ENCODE measurements around the gene APOA1.

GRCh38 chr11:115396562-115396903 lies 107.7 kb downstream of the CADM1 start:
- PRO-cap, result no peak
- RRBS, result no CpG with 5 or more reads among the region's 1 CpG

- PRO-cap, result no peak
- RRBS, result no CpG with 5 or more reads among the region's 16 CpGs
These were observed 3.4 kb downstream of the CADM1 start for GRCh38 chr11:115500539-115501579.

GRCh38 chr11:115658869-115660134 lies 155.1 kb upstream of the CADM1 start:
- PRO-cap, result unidirectional peak, minus-strand start at chr11:115659767
- RRBS, result 5% methylated on average over 19 of the region's 63 CpGs

DNA sequence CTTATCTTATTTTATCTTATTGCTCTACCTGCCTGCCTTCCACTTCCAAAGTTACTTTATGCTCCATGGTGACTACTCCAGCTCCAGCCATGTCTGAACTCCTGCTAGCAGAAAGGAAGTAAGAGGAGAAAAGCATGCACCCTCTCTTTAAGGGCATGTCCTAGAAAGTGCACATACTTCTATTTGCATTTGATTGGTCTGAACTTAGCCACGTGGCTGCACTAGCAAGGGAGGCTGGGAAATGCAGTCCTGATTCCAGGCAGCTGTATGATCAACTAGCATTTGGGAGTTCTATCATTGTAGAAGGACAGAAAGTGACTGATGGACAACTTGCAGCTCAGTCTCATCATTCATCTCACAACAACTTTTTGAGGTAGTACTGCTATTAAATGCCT lies 515.7 kb downstream of the BUD13 start:
- PRO-cap, result no peak
- RRBS, result no CpG with 5 or more reads among the region's 1 CpG

- PRO-cap, result no peak
- RRBS, result no CpG with 5 or more reads among the region's 8 CpGs
These were observed 6.0 kb upstream of the BUD13 start for GRCh38 chr11:116778798-116779214.

- PRO-cap, result no peak
- RRBS, result no CpG with 5 or more reads among the region's 33 CpGs
These were observed 1.9 kb downstream of the APOA4 start for GRCh38 chr11:116821239-116821645.

GRCh38 chr11:116836873-116838291 lies at the start of gene APOA1:
Gene APOA1, minus strand, starts transcription at chr11:116837622.
- PRO-cap, result unidirectional peak, minus-strand start at chr11:116837622
- RRBS, result 60% methylated on average over 4 of the region's 30 CpGs

- PRO-cap, result no peak
- RRBS, result no CpG with 5 or more reads among the region's 7 CpGs
These were observed 89.8 kb upstream of the APOA1 start for GRCh38 chr11:116927014-116927761.

DNA sequence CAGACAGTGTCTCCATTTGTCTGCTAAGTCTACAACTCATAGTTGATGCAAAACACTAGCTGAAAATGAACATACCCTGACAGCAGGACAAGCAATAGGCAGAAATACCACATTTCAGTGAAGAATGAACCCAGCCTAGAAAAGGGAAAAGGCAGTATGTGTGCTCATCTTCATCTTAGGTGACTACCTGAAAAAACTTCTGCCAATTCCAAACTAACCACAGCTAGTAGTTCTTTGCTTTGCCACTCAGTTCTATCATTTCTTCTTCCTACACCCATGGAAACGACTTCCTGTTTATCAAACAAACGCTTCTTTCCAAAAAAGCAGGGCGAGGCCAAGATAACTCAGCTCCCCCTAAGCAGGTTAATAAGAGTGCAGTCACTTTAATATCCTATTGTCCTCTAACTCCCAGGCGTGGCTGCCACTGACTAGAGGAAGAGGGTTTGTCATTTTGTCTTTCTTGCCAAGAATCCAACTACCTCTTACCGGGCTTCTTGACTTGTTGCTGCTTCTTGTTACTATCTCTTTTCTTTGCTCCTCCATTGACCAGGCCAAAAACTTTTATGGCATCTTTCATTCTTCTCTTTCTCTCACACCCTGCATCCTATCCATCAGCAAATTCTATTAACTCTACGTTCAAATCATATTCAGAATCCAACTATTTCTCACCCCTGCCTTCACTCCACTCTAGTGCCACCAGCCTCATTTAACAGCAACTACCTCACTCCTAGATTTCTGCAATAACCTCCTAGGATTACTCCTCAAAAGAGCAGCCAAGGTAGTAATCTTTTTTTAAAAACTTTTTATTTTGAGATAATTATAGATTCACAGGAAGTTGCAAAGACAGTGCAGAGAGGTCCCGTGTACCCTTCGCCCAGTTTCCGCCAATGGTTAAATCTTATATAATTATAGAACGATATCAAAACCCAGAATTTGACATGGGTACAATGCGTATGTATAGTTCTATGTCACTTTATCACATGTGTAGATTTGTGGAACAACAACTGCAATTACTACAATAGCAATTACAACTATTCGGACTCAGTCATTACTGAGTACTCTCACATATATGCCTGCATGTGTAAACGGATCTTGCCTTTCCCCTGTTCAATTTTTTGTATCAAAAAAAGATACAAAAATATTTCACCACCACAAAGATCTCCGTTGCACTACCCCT lies 94.4 kb upstream of the APOA1 start:
- PRO-cap, result no peak
- RRBS, result no CpG with 5 or more reads among the region's 14 CpGs

- PRO-cap, result no peak
- RRBS, result no CpG with 5 or more reads among the region's 6 CpGs
These were observed 95.3 kb downstream of the SIK3 start for GRCh38 chr11:117002811-117003543.

- PRO-cap, result no peak
- RRBS, result no CpG with 5 or more reads among the region's 4 CpGs
These were observed 48.8 kb downstream of the SIK3 start for GRCh38 chr11:117049511-117049812.

DNA sequence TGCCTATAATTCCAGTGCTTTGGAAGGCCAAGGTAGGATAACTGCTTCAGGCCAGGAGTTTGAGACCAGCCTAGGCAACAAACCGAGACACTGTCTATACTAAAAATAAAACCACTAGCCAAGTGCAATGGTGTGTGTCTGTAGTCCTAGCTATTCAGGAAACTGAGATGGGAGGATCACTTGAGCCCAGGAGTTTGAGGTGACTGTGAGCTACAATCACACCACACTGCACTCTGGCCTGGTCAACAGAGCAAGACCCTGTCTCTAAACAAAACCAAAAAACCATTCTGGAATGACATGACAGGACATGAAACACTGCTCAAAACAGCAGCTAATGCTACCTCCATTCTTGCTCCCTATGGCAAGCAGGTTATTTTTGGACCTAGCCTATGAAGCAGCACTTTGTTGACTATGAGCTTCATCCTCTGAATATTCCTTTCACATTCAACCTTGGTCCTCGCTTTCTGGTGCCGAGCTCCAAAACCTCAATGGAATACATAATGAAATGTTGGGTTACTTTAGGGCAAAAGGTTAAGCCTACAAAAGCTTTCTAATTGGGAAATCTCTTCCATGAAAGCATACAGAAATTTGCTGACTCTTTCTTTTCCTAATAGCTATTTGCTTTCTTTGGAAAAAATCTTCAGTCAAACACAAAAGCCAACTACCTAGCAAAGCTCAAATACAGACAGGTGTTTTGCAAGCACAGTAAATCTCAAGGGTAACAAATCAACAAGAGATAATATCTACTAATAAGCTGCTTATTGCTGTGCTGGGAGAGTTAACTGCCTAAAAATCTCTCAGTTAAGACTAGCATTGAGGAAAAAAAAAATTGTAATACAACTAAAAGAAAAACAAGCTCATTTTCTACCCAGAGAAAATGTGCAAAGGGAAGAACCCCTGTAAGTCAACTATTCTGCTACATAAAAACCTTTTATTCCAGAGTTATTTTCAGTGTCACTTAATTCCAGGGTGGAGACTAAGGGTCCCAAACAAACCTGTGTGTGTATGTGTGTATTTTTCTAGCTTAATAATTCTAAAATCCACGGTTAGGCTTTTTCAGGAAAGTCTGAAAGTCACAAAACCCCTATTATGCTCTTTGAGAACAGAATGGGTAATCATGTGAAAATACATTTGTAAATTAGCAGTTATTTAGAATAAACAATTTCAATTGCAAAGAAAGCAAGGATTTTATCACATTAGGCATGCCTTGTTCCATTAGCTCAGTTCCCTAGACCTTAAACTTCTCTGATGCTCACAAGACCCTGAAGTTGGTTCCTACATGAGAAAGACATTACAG lies 20.9 kb downstream of the SIK3 start:
- PRO-cap, result no peak
- RRBS, result no CpG with 5 or more reads among the region's 4 CpGs

GRCh38 chr11:117189440-117190113 lies 9.6 kb upstream of the TAGLN start:
- PRO-cap, result no peak
- RRBS, result no CpG with 5 or more reads among the region's 17 CpGs

- PRO-cap, result no peak
- RRBS, result no CpG with 5 or more reads among the region's 11 CpGs
These were observed 2.1 kb upstream of the TAGLN start for GRCh38 chr11:117196865-117197656.

DNA sequence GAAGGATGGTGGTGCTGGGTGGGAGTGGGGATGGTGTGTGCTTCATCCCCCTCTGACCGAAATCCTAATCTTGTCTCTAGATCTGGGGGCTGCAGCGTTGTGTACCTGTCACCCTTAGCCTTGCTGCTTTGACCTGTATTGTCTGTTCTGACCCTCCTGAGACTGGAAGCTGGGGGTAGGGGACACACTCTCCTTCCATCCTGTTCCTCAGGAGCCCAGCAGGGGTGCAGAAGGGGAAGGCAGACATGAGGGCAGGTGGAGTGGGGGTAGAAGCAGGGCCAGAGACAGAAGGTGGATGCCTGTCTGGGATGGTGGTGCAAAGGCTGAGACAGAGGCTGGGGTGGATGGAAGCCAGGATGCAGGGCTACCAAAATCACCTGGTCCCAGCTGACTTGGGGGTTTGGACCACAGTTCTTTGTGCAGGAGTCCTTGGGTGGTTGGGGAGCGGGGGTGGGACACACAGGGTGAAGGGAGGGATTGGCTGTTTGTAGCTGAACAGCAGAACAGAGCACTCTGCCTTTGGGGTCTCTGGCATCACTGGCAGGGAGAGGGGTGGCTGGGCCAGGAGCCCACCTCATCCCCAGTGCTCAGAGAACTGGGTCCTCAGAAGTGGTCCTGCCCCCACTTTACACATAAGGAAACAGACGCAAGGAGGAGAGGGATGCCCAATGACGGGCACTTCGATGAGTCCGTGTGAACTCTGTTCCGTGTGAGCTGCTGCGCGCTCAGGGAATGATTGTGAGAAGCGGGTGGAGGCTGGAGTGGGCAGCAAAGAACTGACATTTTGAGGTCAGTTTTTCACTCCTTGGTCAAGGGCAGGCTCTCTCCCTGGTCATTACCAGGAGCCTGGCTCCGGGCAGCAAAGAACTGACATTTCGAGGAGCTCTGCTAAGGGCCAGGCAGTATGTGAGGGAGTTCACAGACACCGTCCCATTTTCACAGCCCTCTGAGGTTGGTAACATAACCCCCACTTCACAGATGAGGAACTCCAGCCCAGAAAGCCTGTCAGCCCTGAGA lies 1.8 kb downstream of the TAGLN start:
- PRO-cap, result no peak
- RRBS, result no CpG with 5 or more reads among the region's 14 CpGs

- PRO-cap, result no peak
- RRBS, result no CpG with 5 or more reads among the region's 12 CpGs
These were observed 2.6 kb downstream of the TAGLN start for GRCh38 chr11:117201655-117202228.

DNA sequence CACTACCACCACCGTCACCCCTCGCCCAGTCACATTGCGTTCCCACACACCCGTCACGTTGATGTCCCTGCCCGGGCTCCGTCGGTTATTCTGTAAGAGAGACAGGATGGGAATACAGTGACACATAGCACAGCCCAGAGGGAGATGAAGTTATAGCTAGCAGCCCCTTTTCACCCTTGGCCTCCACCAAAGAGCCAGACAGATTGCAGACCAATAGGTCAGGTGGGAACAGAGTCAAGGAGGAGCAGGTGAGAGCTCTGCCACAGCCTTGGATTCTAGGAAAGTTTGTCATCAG lies 3.7 kb downstream of the PCSK7 start:
- PRO-cap, result no peak
- RRBS, result no CpG with 5 or more reads among the region's 8 CpGs

DNA sequence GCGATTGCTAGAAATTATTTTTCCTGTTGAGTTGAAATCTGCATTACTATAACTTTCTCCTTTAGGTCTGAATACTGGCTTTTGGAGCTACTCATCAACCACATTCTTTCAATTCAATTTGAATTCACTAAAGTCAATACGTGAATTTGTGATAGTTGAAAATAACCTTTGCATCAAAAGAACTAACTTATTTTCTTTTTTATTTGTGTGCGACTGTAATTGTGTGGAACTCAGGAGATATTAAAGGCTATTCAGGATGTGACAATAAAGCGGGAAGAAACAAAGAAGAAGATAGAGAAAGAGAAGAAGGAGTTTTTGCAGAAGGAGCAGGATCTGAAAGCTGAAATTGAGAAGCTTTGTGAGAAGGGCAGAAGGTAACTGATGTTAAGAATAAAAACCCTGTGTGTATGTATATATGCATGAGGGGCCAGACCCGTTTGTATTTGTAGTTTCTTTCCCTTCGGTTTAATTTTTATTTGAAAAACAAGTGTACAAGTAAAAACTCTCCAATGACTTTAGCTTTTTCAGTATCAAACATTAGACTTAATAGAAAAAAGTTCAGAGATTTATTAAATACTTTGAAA lies 14.2 kb downstream of the RNF214 start:
- PRO-cap, result no peak
- RRBS, result no CpG with 5 or more reads among the region's 6 CpGs

GRCh38 chr11:117300639-117301045 lies 15.4 kb downstream of the BACE1 start:
- PRO-cap, result no peak
- RRBS, result no CpG with 5 or more reads among the region's 5 CpGs

- PRO-cap, result no peak
- RRBS, result no CpG with 5 or more reads among the region's 8 CpGs
These were observed 63.1 kb downstream of the CEP164 start for GRCh38 chr11:117390613-117391305.

All from kidney (tissue), 2 donors.